Heart right ventricle (tissue), 2 donors: ENCODE measurements around a stretch of chr1.

GRCh38 chr1:19055054-19055466 is 98.6 kb upstream of the IFFO2 start:
- PRO-cap, 2 experiments: peak in 2 of 2 experiments; most common plus-strand start chr1:19055313 (in 1); most common minus-strand start chr1:19055172 (in 2)

DNA sequence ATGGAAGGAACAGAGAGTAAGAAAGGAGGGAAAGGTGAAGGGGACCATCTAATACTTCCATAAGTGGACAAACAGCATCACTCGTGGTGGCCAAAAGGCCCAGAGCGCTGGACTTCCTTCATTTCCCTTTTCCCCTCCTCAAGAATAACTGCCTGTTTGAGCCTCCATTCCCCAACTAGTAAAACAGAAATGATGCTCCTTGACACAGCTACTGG is 111.2 kb downstream of the UBR4 start:
- PRO-cap, 2 experiments: no peak in any of the 2 experiments

DNA sequence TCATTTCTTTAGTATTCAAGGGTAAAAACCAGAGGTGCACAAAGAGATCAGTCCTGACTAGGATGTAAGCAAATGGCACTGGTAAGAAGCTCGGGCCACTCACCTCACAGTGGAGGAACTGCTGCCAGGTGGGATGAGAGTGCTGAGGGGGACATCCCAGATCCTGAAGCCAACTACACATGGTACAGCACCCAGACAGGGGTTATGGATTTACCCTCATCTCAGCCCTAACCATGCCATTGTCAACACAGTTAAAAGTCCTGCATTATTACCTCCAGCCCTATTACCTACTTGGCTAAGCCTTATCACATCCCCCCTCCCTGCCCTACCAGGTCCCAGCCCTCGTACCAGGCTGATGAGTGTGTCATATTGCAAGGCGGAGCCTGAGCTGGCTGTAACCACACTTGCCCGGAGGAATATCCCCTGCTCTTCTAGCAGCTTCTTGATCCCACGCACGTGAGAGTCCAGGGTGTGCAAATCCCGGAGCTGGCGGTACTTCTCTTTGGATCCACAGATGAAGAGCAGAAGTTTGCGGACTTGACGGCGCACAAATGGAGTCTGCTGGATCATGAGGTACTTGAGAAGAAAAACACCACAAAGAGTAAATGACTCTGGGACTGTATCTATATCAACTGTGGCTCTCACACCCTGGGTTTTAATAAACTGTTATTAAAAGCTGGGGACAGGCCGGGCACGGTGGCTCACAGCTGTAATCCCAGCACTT is 87.4 kb downstream of the UBR4 start:
- PRO-cap, 2 experiments: peak in 2 of 2 experiments; most common plus-strand start position 446 of the sequence (in 1)

- PRO-cap, 2 experiments: no peak in any of the 2 experiments
Measured at GRCh38 chr1:19125937-19126191, 84.2 kb downstream of the UBR4 start.

DNA sequence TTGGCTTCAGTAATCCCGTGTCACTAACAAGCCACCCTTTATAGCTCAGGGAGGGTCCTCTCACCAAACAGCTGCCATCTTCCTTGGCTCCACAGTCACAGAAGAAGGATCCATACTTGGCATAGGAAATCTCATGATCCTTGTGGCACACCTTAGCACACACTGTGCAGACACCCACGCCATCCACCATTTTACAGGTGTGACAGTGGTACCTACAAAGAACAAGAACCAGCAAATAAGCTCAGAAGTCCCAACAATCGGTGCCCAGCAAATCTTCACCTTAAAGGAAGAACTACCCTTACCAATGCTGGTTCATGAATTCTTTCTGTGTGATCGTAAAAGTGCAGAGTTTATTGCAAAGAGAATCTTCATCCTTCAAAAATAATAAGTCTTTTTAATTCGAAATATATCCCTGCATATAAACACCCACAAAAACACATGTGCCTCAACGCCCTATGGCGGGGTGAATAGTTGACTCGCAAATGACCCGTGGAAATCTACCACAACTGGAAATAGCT is 48.5 kb downstream of the UBR4 start:
- PRO-cap, 2 experiments: no peak in any of the 2 experiments

- PRO-cap, 2 experiments: no peak in any of the 2 experiments
Measured at GRCh38 chr1:19181805-19182131, 28.3 kb downstream of the UBR4 start.

DNA sequence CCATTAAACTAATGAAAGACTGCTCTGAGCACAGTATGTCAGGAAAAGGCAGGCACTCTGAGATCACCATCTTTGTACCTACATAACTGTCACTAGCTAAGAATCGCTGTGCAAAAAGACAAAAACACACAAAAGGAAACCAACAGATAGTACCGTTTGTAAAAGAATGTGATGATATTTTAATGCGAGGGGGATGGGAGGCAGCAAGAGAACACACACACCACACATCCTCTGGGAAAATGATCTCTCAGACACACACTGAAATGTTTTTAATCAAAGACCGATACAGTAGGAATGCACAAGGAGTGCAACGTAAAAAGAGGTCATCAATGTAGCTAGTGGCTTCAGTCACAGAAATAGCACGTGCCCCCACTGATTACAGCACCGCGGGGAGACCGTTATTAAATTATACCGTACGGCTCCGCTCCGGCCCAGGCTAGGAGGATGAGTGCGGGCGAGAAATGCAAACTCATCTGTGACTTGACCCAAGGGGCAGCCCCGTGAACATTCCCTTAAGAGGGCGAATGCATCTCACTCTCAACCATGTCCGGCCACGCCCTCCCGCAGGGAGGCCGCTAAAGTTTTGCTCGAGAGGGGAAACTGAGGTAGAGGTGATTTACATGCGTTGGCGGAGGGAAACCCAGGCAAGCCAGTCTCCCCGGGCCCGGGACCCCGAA is 655 bp downstream of the UBR4 start:
- PRO-cap, 2 experiments: no peak in any of the 2 experiments

DNA sequence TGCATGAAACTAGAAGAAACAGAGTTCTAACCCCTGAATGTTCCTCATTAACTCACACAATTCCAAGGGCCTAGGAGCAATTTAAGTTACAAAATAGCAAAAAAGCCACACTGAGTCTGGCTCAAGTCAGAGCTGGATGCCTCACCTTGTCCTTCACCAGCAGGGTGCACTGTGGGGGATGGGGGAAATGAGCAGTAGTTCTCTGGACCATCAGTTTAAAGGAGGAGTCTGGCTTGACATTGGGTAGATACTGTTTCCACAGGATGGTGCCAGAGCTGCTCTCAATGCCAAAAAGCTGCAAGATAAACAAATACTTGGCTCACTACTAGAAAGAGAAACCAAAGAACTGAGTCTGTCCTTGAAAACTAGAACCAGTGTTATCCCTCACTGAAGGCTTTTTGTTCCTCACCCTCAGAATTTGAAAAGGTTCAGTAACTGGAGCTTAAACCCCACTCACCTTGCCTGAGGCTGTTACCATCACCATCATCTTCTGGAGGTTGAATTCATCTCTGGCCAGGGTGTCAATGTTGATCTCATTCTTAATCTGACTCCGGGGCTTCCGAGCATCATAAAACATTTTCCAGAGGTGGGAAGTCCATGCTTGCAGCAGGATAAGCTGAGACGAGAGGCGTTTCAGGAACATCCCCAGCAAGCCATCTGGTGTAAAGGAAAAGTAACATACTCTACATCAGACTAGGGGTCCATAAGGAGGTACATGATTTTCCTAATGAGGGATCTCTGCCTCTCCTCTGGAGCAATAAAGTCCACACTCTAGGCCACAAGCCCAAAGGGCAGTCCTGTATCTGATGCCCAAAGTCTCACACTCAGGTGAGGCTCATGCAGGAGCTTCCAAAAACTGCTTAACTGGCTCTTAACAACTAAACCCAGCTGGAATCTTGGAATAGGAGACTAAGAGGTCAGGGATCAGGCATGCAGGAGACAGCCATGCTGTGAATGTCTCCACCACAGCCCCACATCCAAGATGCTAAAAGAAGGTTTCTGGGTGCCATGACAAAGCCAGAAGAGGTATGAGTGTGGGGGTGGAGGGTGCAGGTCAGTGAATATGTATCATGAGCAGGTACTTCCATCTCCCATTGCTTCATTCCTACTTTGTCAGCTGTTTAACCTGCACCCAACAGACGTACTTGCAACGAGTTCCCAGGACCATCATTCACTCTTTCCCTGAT is 18.5 kb downstream of the EMC1 start:
- PRO-cap, 2 experiments: no peak in any of the 2 experiments

DNA sequence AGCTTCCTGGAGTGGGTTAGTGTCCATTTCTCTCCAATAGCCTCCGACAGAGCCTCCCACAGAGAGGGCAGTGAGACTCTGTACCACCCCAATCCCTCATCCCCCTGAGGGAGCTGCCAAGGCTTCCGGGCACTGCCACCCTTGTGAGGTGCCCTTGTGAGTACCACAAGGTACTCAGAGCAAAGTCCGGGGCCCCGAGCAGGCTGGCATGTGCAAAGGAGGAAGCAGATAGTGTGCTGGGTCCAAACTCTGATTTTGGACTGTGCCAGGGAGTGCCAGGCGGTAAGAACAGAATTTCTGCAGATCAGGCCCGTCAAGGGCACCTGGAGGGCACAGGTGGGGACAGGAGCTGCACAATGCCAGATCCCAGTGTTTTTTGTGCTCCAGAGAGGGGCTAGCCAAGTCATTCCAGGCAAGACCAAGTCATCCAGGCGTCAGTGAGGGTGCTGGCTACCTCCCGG is 731 bp downstream of the AKR7A3 start:
- PRO-cap, 2 experiments: no peak in any of the 2 experiments

DNA sequence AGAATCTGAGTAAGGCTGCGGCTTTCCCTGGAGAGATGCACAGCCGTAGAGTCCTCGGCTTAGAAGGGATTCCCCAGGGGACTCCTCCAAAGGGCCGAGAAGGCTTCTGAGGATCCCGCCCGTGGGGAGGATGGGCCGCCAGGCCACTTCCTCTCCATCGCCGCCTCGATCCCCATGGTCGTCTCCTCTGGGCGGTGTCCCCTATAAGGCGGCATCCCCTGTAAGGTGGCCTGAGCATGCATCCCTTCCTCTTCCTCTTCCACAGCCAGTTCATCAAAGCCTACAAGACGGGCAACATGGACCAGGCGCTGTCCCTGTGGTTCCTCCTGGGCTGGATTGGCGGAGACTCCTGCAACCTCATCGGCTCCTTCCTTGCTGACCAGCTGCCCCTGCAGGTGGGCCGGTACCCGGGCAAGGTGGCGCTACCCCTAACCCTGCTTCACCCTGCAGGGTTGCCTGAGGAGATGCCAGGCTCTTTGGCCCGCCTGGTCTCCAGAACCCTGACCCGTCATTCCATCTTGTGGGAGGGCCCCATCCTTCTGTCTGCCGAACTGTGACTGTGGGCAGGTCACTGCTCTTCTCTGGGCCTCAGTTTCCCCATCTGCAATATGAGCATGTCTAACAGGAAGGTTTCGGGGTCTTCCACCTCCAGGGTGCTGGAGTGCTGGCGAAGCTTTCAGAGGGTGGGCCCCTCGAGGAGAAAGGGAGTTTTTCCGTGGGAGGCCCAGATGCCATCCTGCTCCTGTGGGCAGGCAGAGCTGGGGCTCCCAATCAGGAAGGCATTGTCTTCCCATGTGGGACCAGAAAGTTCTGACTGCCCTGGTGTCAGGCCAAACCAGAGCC is 12.5 kb downstream of the SLC66A1 start:
- PRO-cap, 2 experiments: no peak in any of the 2 experiments

- PRO-cap, 2 experiments: no peak in any of the 2 experiments
Measured at GRCh38 chr1:19363367-19364371, 51.5 kb downstream of the SLC66A1 start.

GRCh38 chr1:19385643-19386398 is 73.7 kb downstream of the SLC66A1 start:
- PRO-cap, 2 experiments: no peak in any of the 2 experiments

- PRO-cap, 2 experiments: no peak in any of the 2 experiments
Measured at GRCh38 chr1:19390227-19390663, 78.1 kb downstream of the SLC66A1 start.

DNA sequence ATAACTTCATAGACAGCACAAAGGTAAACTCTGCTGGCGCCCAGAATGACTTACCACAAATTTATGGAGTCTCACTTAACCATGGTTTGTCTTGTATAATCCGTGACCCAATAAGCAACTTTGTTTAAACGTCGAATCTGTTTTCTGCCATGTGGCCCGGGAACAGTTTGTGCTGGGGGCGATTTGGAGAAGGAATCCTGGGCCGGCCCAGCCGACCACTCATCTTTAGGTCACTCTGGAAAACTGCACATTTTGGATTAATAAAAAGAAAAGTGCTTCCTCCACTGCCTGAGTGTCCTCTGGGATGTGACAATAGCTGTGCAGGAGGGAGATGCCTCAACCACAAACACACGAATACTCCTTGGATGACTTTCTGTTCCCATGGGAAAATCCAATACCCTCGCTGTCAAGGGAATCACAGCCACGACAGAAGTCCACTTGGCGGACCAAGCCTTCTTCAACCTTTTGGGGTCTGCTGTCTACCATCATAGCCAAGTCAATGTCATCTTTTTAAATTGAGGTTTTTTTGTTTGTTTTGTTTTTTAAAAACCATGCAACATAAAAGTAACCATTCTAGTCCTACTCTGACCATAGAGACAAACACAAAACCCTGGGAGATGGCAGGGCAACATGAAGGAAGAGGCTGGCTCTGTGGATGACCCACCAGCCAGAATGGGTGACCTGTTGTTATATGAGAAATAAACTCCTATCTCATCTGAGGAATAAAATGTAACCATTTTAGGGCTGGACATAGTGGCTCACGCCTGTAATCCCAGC is 57.8 kb downstream of the CAPZB start:
- PRO-cap, 2 experiments: peak in 1 of 2 experiments; most common minus-strand start position 301 of the sequence (in 1)

GRCh38 chr1:19436548-19437561 is 48.5 kb downstream of the CAPZB start:
- PRO-cap, 2 experiments: no peak in any of the 2 experiments

GRCh38 chr1:19439384-19440073 is 45.8 kb downstream of the CAPZB start:
- PRO-cap, 2 experiments: no peak in any of the 2 experiments

- PRO-cap, 2 experiments: no peak in any of the 2 experiments
Measured at GRCh38 chr1:19467119-19468193, 17.9 kb downstream of the CAPZB start.

- PRO-cap, 2 experiments: peak in 2 of 2 experiments; most common plus-strand start chr1:19533889 (in 1); most common minus-strand start chr1:19533800 (in 1)
Measured at GRCh38 chr1:19533609-19534032, 48.3 kb upstream of the CAPZB start.

DNA sequence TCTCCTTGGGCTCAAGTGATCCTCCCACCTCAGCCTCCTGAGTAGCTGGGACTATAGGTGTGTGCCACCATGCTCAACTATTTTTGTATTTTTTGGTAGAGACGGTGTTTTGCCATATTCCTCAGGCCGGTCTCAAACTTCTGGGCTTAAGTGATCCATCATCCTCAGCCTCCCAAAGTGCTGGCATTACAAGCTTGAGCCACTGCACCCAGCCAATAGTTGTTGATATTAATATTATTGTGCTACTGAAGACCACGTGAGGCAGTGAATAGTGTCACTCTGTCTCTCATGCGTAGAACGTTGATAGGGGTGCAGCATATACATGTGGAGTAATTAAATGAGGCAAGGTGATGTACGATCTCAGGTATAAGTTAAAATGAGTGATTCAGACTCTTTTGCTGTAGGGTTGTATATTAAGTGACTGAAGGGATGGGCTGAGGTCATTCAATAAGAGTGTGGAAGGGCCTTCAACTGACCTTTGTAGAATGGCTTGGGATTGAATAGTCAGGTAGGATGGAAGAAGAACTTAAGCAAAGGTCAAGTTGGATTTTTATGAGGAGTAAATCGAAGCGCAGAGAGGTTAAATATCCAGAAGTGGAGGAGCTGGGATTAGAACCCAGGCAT is 2.5 kb downstream of the MICOS10 start:
- PRO-cap, 2 experiments: no peak in any of the 2 experiments

GRCh38 chr1:19687997-19688821 is 23.5 kb downstream of the HTR6 start:
- PRO-cap, 2 experiments: no peak in any of the 2 experiments